Mucosa of descending colon (tissue), 1 donor: ENCODE measurements around a stretch of chr13.

- PRO-cap, result no peak
Measured at GRCh38 chr13:40964252-40964851, 54.8 kb downstream of the ELF1 start.

- PRO-cap, result no peak
Measured at GRCh38 chr13:40967514-40967961, 51.6 kb downstream of the ELF1 start.

GRCh38 chr13:40980562-40980939, 38.6 kb downstream of the ELF1 start:
- PRO-cap, result bidirectional peak, plus-strand start at chr13:40980704, minus-strand start at chr13:40980666

DNA sequence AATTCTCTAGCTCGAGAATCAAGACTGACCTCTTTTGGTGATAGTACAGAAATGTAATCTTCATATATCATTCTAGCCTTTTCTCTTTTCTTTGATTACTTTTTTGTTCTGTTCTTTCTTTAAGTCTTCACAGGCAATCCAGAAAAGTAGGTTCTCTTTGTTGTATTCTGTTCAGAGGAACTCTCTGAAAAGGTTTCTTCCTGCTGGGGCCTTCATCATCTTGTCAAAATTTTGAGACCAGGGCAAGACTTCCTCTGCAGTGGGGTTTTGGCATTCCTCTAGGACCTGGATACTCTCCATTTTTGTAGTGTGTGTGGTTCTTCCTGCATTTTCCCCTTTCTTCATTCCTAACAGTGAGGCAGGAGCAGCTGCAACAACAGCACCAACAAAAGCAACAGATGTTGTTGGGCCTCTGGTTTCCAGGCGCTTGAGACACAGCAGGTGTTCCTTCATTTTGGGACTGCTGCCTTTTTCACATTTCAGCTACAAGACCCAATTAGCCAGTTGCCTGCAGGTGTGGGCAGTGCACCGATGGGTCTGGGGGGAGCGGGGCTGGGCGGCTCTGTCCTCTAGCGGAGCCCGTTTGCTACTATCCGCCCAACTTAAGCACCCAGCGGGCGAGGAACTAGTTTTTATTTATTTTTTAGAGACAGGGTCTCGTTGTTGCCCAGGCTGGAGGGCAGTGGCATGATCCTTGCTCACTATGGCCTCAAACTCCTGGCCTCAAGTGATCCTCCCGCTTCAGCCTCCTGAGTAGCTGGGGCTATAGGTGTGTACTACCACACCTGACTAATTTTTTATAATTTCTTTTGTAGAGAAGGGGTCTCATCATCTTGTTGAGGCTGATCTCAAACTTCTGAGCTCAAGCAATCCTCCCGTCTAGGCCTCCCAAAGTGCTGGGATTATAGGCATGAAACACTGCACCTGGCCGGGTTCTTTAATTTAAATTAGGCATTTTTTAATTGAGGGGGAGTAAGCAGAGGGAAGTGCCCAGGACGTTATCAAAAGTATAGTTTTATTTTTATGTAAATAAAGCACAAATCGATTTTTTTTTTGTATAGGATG, 25.9 kb downstream of the ELF1 start:
- PRO-cap, result no peak

GRCh38 chr13:41008262-41008757, 10.8 kb downstream of the ELF1 start:
- PRO-cap, result no peak

GRCh38 chr13:41057847-41058732, 3.2 kb upstream of the WBP4 start:
- PRO-cap, result no peak

DNA sequence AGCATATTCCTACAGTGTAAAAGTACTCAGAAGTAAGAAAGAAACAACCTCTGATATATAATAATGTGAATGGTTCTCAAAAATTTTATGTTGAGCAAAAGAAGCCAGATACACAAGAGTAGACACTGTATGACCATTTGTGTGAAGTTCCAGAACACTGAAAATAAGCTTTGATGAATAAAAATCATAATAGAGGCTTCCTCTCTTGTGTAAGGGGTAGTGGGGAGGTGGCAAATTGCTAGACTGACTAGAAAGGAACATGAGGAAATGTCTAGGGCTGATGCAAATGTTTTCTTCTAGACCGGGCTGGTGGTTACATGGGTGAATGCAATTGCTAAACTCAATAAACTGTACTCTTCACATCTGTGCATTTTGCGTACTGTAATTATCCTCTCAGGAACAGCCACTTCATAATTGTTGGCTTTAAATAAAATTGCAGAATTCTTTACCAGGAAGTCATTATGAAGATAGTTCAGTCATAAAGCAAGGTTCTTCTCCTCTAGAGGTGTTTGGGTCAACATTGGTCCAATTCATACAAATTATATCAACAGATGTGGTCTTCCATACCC, 5.1 kb upstream of the KBTBD7 start:
- PRO-cap, result no peak

DNA sequence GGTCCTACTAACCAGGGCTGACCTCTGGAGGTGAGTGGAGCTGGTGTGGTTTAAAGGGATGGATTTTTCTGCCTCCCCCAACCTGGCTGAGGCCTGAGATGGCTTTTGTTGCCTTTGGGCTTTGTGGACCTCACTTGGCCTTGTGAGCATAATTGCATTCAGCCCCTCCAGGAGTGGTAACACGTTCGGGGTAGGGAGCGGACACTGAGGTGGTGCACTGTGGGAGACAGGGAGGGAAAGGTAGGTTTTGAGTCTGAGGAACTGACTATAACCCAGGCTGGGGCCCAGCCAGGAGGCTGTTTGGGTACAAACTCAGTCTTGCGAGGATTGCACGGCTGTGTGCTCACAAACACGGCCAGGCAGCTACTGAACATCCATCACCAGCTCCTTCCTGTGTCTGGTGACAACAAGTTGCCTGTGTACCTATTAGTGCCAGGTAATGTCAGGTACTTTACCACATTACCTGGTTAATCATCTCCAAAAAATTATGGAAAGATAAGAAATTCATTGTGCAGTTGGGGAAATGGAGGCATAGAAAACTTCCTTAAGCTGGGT, 97.6 kb downstream of the RGCC start:
- PRO-cap, result no peak

- PRO-cap, result no peak
Measured at GRCh38 chr13:41645212-41645875, 188.0 kb downstream of the RGCC start.

DNA sequence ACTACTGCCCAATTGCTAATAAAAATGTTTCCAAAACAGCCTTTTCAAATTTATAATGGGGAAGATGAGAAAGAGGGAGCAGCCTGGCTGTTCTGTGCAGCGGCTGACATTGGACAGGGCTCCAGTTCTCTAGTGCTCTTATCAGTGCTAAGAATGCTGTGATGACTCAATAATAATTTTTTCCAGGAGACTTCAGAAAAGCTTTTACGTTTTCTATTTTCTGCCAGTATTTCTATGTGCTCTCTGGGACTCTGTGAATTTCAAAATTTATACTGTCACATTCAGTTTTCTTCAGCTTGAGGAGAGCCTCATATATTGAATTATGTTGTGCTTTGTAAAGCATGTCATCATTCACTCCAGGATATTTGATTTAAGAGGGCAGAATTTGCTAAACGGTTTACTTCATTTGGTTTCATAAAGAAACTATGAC, 209.6 kb downstream of the VWA8 start:
- PRO-cap, result no peak

DNA sequence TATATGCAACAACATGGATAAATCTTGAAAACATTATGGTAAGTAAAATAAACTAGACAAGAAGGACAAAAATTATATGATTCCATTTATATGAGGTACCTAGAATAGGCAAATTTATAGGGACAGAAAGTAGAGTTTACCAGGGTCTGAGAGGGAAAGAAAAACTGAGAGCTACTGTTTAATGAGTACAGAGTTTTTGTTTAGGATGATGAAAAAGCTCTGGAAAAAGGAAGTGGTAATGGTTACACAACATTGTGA, 96.5 kb downstream of the VWA8 start:
- PRO-cap, result no peak

DNA sequence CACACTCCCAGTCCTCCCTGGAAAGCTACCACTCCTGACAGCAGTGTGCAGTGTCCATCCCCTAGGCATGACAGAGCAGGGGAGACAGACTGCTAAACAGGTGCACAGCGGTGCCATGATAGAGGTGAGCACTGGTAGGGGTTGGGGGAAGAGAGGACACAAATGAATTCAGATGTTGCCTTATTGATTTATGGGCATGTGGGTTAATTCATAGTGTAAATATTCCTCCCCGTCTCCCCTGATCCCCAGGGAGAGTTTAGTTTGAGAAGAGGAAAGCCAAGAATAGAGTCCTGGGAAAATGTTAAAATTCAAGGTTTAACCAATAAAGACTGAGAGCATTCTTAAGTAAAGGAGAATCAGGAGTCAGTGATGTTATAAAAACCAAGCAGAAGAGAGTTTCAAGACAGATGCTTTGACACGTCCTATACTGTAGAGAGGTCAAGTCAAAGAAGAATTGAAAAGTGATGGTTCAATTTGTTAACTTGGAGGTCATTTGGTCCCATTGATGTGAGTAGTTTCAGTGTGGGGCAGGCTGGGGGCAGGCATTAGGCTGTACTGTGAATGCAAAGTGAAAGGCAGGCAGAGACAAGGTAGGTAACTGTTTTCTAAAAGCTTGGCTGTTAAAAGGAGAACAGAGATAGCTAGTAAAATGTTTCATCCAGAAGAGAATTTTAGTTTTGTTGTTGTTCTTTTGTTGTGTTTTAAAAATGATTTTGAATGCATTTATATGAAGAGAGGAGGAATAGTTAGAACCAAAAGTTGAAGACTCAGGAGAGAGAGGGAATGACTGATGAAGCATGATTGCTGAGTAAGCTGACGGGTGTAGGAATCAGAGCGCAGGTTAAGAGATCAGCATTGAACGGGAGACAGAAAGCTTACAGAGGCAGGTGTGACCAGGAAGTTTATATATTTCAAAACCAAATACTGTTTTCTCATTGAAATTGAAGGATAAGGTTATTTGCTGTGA, 82.4 kb downstream of the DGKH start:
- PRO-cap, result no peak

- PRO-cap, result no peak
Measured at GRCh38 chr13:42313345-42314032, 41.5 kb downstream of the AKAP11 start.

DNA sequence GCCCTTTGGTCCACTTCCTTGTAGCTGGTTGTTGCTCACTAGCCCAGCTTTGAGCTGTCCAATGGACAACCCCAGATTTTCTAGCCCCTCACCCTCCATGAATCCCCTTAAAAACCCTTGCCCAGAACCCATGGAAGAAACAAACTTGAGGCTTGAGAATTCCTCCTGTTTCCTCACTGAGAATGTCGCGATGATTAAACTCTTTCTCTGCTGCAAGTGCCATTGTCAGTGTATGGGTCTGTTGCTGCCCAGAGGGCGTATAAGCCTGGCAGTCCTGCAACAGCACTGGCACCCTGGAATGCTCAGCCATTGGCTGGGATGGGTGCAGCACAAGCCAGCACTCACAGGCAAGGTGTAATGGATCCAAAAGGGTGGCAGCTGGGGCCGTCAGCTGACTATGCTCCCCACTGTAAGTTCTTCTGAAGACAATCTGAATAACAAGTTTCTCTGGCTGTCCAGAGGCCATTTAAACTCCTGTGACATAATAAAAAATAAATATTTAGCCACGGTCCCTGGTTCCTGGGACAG, 6.2 kb downstream of the EPSTI1 start:
- PRO-cap, result unidirectional peak, plus-strand start at position 305 of the sequence

- PRO-cap, result no peak
Measured at GRCh38 chr13:43058056-43058723, 34.8 kb downstream of the DNAJC15 start.

- PRO-cap, result no peak
Measured at GRCh38 chr13:43511288-43511920, 275.4 kb downstream of the ENOX1 start.

GRCh38 chr13:43686444-43687150, 100.2 kb downstream of the ENOX1 start:
- PRO-cap, result no peak

DNA sequence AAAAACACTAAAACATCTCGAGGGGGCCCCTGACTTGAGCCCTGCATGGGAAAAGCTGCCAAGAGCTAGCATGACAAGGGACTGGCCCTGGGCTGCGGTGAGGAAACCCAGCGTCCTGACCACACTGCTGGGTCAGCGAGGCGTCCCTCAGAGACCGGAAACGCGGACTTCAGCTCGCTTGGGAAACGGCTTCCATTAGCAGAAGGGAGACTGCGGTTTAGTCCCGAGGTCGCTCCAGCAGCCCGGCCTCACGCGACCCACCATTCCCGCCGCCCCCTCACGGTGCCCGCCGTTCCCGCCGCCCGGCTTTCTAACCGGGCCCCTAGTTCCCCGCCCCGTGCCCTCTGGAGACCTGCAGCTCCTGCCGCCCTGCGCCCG, 615 bp downstream of the CCDC122 start:
- PRO-cap, result bidirectional peak, plus-strand start at position 150 of the sequence, minus-strand start outside the sequence

GRCh38 chr13:44052302-44053382, 108.4 kb downstream of the SMIM2 start:
- PRO-cap, result no peak

GRCh38 chr13:44106290-44106974, 54.6 kb downstream of the SMIM2 start:
- PRO-cap, result no peak